ENCODE measurements around a stretch of chr10.

DNA sequence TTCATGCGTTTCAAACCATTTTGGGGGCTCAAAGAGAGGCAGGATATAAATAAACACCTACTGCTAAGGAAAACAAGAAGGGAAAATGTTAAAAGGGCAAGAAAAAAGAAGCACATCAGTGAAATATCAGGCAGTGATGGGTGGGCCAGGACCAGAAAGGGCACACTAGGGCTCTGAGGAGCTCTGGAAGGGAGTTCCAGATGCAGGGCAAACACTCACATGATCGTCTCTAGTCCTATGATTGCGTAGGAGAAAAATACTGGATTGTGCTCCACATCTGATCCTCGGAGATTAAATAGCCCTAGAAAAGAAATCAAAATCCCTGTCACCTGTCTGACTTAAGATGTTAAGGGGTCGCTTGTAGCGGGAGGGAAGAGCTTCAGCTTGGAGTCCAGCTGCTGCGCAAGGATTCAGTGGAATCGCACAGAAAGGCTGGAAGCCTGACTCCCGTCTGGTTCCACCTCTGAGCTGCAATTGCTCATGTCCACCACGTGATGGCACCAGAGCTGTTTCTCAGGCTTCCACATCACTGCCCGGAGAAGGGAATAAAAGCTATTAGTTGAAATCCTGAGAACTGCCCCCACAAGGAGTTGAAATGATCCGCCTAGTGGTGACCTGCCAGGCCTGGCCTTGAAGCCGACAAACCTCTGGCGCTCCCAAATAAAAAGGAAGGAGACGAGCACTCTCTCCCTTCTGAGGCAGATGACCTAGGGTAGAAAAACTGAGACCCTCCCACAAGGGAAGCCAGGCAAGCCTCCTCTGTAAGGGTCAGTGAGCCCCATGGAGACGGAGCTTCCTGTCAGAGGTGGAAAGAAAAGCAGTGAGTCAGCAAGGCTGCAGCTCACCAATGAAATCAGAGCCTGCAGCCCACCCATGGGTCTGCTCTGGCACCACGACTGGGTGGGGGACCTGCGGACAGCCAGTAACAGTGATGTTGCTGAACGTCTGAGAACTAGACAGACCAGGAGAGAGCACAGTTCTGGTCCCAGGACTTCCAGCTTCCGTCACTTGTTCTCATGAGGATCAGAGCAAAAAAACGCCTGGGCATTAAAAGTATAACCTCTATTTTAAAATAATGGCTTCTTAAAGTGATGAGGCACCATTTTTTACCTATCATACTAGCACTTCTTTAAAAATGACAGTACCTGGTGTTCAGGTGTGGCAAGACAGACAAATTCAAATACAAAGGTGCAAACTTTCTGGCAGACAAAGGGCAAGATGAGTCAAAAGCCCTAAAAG lies 39.0 kb downstream of the XPNPEP1 start:
- RRBS = no CpG with 5 or more reads among the region's 21 CpGs

DNA sequence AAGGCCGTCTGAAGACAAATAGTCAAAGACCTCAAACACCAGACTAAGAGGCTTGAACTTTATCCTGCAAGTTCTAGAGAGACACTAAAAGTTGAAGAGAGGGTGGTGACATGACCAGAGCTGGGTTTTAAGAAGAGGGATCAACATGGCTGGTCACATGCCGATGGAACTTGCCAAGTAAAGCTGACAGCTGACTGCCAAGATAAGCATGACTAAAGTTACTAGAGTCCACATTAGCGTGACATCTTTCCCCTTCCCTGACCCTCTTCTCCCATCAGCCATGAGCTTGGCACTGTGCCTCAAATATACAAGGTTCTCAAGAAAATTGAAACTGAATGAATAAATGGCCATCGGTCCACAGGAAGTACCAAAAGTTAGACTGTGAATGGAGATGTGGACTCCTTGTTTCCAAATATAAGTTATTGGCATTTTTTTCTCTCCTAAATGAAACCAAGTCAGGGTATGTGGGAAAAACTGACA lies 24.6 kb downstream of the XPNPEP1 start:
- RRBS = no CpG with 5 or more reads among the region's 4 CpGs

GRCh38 chr10:109902611-109903873 lies 20.3 kb downstream of the XPNPEP1 start:
- RRBS = no CpG with 5 or more reads among the region's 7 CpGs

GRCh38 chr10:110003431-110004041 lies 4.2 kb upstream of the ADD3 start:
- RRBS = no CpG with 5 or more reads among the region's 6 CpGs

DNA sequence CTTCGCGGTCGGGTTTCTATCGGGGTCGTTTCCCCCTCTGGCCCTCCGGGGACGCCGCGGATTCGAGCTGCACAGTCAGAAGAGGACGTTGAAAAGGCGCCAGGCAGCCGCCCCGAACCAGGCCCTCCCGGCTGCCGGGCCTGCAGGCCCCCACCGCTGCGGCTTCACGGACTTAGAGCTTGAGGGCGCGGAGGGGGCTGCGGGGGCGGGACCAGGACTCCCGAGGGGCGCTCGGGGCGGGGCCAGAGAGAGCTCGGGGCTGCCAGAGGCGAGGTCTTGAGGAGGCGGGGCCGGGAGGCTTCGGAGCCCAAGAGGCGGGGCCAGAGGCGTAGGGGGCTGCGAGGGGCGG lies 275 bp upstream of the ADD3 start:
- RRBS = 1% methylated on average over 14 of the region's 36 CpGs

- RRBS = no CpG with 5 or more reads among the region's 3 CpGs
These were observed 40.3 kb downstream of the ADD3 start for GRCh38 chr10:110048082-110048548.

GRCh38 chr10:110074129-110074792 lies 66.5 kb downstream of the ADD3 start:
- RRBS = no CpG with 5 or more reads among the region's 5 CpGs

- RRBS = no CpG with 5 or more reads among the region's 3 CpGs
These were observed 70.9 kb upstream of the MXI1 start for GRCh38 chr10:110136439-110137037.

DNA sequence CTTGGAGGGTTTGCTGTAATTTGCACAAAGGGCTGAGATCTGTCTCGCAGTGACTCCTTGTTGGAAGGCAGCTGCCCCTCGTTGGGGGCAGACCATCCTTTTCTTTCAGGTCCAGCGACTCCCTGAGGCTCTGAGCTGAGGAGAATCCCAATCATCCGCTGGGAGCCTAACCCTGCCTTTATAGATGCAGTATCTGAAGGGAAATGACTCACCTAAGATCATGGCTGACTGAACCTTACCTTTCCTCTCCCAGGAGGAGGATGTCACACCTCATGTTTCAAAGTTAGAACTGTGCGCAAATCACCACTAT lies 36.4 kb upstream of the MXI1 start:
- RRBS = no CpG with 5 or more reads among the region's 5 CpGs

- RRBS = no CpG with 5 or more reads among the region's 4 CpGs
These were observed 8.1 kb downstream of the SMNDC1 start for GRCh38 chr10:110296515-110297053.

DNA sequence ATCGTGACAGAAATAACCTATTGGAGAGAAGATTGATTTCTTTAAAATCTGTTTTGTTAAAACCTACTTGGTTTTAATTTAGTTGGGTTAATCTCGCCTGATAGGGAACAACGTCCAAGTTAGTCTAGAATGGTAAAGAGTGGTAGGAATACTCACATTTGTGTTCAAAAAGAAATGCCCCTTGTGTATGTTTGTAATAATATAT lies 643 bp upstream of the SMNDC1 start:
- RRBS = no CpG with 5 or more reads among the region's 3 CpGs

- RRBS = no CpG with 5 or more reads among the region's 7 CpGs
These were observed 91.1 kb upstream of the SMNDC1 start for GRCh38 chr10:110395668-110396455.

- RRBS = no CpG with 5 or more reads among the region's 9 CpGs
These were observed 94.7 kb upstream of the SMNDC1 start for GRCh38 chr10:110399255-110400004.

DNA sequence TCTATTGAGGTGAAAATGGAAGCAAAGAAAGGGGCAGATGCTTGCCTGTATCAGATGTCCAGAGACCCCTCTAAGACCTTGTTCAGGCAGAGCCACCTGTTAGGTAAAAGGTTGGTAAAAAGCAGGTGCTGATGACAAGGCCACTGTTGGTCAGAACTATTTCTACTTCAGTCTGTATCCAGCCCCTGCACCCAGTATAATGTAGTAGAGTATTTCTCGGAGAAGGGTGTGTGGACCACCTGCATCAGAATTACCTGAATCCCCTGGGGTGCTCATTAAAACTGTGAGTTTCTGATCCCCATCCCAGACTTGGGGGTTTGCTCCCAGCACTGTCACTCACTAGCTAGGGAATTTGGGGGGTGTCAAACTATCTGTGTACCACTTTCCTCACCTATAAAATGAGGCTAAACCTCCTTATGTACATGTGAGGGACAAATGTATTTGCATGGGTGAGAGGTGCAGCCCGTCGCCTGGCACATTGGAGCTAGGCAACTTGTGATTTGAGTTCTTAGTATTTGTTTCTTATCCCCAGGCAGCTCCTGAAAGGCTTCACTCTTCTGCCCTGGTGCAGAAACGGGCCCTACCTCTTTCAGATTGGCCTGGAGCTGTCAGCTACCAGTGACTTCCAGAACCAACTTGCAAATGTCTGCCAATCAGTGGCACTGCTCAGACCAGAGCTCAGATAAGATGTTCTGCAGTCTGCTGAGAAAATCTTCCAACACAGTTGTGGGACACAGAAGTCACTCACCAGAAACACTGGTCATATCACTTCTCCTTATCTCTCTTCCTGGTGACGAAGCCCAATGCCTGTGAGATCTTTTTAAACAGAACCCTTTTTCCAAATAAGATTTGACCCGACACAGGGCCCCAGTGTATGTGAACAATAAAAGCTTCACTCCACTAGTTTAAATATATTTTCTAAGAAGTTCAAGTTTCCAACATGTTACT lies 82.1 kb upstream of the DUSP5 start:
- RRBS = no CpG with 5 or more reads among the region's 6 CpGs

DNA sequence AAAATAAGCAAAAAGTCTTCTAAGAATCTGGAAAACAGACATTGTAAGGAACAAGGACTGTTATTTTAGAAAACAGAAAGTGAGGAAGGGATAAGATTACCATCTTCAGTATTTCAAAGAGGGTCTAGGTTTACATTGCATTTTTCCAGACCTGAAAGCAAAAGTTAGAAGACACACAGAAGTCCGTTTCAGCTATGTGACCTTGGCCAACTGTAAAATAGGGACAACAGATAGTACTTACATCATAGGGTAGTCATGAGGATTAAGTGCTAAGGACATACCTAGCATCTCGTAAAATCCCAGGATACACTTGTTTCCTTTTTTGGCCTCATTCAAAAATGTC lies 6.5 kb upstream of the DUSP5 start:
- RRBS = no CpG with 5 or more reads among the region's 2 CpGs

DNA sequence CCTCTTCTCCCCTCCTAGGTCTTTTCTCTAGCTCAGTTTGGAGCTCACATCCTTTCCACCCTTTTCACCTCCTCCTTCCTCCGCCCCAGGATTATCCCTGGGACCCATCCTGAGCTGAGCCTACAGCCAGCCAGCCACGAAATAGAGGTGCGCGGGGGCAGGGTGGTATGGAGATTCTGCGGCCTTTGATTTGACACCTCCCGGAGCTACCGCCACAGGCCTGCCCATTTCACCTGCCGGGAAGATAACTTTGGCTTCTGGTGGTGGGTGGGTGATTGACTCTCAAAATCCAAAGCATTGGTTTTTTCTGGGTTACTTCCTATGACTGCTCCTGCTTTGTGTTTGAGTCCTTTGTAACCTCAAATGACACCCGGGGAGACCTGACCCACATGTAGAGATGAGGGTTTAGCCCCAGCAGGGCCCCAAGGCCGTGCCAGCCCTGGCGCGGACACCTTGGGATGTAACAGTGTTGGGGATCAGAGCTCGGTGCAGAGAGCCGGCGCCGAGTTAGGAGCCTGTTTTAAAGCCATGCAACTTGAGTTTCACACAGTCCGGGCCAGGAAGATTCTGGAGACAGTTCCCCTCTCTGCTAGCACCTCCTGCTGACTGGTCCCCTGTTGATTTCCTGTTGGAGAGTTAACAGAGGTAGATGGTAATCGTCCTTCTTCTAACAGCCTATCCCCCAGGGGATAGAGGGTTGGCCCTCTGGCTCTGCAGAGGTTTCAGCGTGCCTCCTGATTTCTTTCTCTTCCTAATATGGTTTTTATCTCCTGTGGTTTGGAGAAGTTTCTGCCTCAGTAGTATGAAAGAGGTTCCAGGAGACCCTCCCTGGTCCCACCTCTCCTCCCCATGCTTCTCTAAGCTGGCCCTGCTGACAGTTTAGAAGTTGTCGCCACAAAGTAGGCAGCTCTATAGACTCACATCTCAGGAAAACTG lies 1.6 kb downstream of the DUSP5 start:
- RRBS = 33% methylated on average over 1 of the region's 20 CpGs

- RRBS = no CpG with 5 or more reads among the region's 8 CpGs
These were observed 11.4 kb downstream of the DUSP5 start for GRCh38 chr10:110509093-110509545.

DNA sequence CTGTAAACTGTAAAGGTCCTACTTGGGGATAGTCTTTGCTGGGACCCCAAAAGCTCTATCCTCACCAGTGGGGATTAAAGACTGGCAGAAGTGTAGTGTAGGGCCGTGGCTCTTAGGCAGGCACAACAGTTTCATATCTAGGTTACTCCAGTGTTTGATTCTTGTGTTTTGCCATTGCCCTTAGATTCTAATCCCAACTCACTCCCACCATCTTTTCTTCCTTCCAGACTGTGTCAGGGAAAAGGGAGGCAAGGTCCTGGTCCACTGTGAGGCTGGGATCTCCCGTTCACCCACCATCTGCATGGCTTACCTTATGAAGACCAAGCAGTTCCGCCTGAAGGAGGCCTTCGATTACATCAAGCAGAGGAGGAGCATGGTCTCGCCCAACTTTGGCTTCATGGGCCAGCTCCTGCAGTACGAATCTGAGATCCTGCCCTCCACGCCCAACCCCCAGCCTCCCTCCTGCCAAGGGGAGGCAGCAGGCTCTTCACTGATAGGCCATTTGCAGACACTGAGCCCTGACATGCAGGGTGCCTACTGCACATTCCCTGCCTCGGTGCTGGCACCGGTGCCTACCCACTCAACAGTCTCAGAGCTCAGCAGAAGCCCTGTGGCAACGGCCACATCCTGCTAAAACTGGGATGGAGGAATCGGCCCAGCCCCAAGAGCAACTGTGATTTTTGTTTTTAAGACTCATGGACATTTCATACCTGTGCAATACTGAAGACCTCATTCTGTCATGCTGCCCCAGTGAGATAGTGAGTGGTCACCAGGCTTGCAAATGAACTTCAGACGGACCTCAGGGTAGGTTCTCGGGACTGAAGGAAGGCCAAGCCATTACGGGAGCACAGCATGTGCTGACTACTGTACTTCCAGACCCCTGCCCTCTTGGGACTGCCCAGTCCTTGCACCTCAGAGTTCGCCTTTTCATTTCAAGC lies 12.4 kb downstream of the DUSP5 start:
- RRBS = no CpG with 5 or more reads among the region's 15 CpGs

- RRBS = no CpG with 5 or more reads among the region's 6 CpGs
These were observed 80.7 kb downstream of the RBM20 start for GRCh38 chr10:110724750-110725309.

DNA sequence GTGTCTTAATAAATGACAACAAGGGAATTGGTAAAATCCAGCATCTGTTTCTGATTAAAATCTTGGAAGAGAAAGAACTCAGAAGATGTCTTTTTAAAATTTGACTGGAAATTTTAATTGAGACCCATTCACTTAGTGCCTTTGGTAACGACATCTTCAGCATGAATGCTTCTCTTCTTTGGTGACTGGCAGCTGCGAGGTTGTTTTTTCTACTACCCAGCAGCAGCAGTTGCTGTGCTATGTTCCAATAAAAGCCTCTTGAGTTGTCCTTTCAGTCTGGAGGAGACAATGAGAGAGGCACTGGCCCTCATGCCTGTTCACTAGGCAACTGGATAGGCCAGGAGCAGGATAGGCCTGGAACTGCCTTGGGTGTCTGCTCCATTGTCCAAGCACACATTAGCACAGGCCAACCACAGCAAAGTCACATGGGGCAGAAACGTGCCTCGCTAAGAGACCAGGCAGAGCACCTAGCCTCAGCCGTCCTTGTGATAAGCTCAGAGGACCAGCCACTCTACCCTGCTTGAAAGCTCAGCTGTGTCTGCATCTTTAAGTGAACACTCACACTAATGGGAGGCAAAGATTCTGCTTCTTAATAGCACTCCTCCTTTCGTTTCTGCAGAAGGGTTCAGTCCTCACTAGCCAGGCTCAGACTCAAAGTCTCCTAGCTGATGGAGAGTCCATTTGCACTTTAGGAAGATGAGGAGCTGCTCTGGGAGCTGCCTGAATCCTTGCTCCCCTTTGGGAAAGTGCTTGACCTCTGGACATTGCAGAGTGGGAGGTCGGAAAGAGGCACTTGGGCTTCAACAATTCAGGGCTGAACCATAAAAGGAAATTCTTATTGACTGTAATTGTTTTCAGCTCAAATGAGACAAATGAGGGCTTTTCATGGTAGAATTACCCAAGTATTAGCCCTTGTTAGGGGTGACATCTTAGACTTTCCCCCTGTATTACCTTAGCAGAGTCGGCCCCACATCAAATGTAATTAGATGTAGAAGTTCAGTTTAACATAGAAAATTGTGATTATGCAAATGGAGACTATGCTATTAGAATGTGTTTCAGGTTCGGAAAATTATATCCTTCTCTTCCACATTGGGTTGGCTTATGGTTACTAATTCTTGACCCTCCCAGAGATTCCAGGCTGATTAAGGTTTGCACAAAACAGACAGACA lies 76.7 kb upstream of the PDCD4 start:
- RRBS = no CpG with 5 or more reads among the region's 9 CpGs

All from foreskin fibroblast (primary cell).